Penis (tissue), 1 donor: ENCODE data around the genes TFR2 and EPHB4.

DNA sequence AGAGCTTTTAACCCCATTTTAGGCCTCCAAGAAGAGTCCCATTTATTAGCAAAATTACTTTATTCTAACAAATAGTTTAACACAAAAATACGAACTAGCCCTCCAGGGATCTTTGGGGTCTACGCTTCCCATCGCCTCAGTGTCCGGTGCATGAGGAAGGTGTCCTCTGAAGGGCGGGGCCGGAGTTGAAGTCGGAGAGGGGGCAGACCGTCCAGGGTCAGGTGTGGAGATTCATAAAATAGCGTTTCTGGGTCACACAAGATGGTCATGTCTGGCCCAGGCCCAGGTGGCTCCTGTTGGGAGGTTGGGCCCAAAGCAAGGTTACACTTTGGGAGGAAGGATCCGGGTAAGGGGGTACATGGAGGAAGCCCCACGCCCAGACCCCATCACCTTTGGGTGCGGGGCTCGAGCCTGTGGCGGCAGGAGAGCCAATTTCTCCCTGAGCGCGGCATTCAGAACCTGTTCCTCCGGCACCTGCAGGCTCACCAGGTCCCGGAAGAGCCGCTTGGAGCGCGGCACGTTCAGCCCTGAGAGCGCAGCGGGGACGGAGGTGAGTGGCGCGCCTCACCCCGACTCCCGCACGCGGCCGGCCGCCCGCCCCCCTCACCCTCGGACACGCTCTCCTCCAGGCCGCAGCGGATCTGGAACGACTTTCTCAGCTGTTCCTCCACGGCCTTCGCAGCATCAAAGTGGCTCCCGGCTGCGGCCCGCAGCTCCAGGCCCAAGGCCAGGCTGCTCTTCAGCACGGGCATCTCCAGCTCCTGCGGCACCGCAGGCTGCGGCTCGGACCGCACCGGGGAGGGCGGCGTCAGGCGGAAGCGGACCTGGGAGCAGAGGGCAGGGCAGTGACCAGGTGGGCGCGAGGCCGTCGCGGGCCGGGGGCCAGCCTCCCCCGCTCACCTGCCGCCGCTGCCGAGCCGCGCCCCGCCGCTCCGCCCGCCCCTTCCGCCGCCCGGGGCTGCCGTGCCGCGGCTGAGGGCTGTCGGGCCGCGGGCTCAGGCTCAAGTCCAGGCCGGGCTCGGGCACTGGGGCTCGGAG is 737 bp downstream of the PPP1R35 start:
- PRO-cap, result bidirectional peak, plus-strand start at position 530 of the sequence, minus-strand start at position 552 of the sequence; bidirectional peak, plus-strand start at position 942 of the sequence, minus-strand start at position 911 of the sequence

GRCh38 chr7:100470649-100471000 is 6.6 kb upstream of the SPACDR start:
- PRO-cap, result no peak

- PRO-cap, result no peak
These were observed 1.6 kb downstream of the TSC22D4 start for GRCh38 chr7:100477151-100478058.

DNA sequence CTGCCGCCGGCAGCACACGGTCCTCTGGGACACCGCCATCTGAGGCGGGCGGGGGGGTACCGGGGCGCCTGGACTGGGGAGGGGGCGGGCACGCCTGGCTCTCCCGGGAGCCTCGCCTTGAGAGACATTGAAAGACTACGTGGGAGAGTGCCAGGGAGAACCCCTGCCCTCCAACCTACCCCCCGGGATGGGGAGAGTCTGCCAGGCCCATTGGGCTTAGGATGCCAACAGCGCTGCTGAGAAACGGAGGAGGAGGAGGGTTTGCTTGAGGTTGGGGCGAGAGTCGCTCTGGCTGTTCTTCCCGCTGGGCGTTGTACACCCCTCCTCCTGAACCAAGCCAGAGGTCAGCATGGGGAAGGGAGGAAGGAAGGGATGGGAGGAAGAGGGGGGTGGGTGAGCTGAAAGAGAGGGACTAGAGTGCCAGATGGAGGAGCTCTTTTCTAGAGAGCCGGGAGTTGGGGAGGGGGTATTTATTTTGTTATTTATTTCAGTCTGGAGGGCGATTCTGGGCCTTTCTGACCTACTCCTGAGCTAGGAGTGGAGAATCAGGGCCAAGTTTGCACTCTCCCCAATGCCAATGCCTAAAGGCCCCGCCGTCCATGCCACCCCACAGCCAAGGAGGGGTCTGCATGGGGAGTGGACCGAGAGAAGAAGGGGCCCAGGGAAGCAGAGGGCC is 10.3 kb downstream of the NYAP1 start:
- PRO-cap, result no peak

- PRO-cap, result no peak
These were observed 8.9 kb downstream of the AGFG2 start for GRCh38 chr7:100547766-100548373.

DNA sequence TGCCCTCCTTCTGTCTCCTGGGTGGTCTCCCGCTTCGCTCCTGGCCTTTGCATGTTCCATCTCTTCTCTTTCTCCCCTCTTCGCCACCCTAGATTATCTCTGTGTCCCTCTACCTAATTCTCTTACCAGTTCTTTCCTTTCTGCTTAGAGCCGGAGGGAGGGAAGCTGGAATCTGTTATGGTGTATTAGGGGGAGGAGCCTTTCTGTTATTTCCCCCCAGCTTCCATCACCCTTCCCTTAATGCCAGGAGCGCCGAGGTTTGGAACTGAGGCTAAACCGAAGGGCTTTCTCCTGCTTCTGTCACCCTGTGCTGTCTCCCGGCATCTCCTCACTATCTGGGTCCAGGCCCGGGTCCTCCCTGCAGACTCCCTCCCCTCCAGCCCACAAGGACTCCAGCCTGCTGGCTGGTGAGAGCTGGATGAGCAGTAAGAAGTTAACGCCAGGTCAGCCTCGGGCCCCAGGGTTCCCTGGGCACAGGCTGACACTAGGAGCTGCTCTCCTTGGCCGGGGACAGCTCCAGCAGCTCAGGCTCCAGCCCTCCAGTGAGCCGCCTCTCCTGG is 6.9 kb downstream of the SAP25 start:
- PRO-cap, result no peak

DNA sequence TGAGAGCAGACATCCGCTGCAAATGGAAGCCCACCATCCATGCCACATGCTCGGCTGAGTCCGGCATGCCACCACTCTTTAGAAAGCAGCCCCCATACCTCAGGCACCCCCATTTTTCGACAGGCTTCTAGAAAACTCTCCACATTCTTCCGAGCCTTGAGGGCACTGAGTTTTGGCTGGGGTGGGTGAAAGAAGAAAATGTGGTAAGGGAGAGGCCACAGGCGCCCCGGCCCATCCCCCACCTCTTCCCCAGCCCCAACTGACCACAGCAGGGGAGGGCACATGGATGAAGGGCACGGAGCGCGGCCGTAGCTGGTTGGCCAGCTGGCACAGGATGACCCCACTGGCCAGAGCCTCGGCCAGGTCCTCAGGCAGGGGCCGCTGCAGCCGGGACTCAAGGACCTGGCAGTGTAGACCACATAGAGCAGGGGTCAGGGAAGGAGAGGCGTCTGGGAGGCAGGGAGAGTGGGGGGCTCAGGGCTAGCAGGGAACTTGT is 2.0 kb upstream of the SAP25 start:
- PRO-cap, result no peak

- PRO-cap, result no peak
These were observed 4.7 kb downstream of the LRCH4 start for GRCh38 chr7:100580946-100581829.

DNA sequence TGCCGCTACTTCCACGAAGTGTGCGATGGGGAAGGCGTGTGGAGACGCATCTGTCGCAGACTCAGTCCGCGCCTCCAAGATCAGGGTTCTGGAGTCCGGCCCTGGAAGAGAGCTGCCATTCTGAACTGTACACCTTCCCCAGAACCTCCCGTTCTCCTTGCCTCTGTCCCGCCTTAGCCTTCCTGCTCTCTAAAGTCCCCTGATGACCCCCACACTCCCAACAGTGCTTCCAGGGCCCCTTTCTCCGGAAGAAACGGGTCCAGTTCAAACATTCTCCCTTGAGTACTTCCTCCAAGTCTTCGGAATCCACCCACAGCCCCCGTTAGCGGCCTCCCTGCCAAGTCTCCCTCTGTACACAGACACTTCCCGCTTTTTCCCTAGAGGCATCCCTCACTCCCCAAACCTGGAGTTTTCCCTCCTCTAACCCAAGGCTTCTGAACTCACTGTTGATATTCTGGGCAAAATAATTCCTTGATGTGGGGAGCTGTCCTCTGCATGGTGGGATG is 4.2 kb downstream of the FBXO24 start:
- PRO-cap, result no peak

- PRO-cap, result no peak
These were observed at the start of gene TFR2 for GRCh38 chr7:100641457-100642432. Gene TFR2, minus strand, starts transcription at chr7:100641552.

- PRO-cap, result no peak
These were observed 300 bp downstream of the GNB2 start for GRCh38 chr7:100673952-100674127.

DNA sequence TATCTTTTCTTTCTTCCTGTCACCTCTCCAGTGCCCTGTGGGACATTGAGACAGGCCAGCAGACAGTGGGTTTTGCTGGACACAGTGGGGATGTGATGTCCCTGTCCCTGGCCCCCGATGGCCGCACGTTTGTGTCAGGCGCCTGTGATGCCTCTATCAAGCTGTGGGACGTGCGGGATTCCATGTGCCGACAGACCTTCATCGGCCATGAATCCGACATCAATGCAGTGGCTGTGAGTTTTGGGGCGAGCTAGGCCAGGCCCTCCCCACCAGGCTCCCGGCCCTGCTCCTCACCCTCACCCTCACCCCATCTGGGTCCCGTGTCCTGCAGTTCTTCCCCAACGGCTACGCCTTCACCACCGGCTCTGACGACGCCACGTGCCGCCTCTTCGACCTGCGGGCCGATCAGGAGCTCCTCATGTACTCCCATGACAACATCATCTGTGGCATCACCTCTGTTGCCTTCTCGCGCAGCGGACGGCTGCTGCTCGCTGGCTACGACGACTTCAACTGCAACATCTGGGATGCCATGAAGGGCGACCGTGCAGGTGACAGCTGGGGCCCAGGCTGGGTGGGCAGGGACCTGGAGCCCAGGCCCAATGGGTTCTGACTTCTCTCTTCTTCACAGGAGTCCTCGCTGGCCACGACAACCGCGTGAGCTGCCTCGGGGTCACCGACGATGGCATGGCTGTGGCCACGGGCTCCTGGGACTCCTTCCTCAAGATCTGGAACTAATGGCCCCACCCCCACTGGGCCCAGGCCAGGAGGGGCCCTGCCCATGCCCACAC is 4.7 kb downstream of the GNB2 start:
- PRO-cap, result no peak

DNA sequence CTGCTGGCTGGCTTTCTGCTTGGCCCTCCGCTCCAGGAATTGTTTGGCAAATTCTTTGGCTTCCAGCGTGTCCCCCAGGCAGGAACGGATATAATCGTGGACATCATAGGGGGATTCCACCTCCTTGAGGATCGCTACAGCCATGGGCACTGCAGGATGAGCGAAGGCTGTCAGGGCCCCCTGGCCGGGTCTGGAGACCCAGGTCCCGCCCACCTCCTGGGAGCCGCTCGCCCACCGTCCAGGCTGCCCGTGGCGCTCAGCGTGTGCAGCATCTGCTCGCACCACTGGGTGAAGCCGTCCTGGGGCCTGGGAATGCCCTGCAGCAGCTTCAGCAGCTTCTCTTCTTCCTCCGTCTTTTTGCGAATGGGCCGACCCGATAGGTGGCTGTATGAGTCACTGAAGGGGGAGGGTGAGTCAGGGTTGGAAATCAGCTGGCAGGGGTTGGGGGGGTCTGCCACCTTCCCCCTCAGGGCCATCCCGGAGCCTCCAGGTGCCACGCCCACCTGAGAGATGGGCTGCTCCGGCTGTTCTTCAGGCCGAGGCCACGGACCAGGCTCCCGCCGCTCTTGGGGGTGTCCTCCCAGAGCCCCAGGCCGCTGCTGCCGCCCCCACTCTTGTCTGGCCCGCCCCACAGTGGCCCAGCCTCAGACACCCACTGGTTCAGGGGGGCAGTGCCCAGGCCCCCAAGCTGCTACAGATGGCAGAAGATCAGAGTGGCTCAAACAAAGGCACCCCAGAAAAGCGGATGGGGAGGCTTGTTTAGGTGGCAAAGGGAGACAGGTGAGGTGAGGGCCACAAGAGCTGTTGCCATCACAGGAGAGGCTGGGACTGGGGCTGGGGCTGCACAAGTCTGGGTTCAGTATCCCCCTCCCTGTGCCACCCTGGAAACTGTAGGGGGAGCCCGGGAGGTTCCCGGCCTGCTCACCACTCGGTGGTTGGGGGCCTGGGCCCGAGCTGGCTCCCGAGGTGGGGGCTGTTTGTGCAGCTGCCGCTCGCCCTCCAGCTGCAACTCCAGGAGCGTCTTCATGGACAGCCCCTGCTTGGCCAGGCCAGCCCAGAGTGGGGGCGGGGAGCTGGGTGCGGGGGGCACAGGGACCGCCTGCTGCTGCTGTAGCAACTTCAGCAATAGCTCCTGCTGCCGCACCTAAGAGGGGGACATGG is 8.9 kb downstream of the GNB2 start:
- PRO-cap, result no peak

DNA sequence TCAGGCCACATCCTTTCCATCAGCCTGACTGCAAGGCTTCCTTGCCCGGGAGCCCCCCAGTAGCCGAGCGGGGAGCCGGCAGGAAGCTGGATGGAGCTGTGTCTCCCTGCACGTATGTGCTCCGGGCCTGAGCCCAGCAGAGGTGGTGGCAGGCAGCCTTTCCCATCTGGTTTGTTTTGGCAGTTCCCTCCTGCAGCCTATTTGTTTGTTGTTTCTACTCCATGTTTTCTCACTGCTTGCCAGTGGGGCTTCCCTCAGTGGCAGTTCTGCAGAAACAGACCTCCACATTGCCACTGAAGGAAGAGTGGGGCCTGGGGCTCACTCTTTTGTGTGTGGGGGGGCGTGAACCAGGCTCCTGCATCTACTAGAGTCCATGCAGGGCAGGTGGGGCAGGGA is 5.5 kb downstream of the POP7 start:
- PRO-cap, result no peak

DNA sequence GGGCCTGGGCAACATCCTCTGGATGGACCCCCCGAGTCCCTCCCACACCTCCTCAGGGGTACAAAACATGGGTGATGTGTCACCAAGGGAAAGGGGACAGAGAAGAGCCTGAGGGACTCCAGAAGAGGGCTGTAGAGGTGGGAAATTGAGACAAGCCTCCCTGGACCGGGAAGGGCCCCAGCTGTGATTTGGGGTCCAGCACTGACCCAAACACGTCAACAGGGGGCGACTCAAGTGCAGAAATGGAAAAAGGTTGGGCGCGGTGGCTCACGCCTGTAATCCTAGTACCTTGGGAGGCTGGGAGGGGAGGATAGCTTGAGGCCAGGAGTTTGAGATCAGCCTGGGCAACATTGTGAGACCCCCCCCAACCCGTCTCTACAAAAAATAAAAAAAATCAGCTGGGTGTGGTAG is 26.1 kb downstream of the EPHB4 start:
- PRO-cap, result no peak

GRCh38 chr7:100802582-100802960 is 24.8 kb downstream of the EPHB4 start:
- PRO-cap, result no peak

GRCh38 chr7:100822163-100823113 is 4.9 kb downstream of the EPHB4 start:
- PRO-cap, result no peak

- PRO-cap, result no peak
These were observed 3.6 kb downstream of the EPHB4 start for GRCh38 chr7:100823658-100824134.

GRCh38 chr7:100826624-100827332 is 545 bp downstream of the EPHB4 start:
- PRO-cap, result bidirectional peak, plus-strand start at chr7:100827227, minus-strand start at chr7:100827164

DNA sequence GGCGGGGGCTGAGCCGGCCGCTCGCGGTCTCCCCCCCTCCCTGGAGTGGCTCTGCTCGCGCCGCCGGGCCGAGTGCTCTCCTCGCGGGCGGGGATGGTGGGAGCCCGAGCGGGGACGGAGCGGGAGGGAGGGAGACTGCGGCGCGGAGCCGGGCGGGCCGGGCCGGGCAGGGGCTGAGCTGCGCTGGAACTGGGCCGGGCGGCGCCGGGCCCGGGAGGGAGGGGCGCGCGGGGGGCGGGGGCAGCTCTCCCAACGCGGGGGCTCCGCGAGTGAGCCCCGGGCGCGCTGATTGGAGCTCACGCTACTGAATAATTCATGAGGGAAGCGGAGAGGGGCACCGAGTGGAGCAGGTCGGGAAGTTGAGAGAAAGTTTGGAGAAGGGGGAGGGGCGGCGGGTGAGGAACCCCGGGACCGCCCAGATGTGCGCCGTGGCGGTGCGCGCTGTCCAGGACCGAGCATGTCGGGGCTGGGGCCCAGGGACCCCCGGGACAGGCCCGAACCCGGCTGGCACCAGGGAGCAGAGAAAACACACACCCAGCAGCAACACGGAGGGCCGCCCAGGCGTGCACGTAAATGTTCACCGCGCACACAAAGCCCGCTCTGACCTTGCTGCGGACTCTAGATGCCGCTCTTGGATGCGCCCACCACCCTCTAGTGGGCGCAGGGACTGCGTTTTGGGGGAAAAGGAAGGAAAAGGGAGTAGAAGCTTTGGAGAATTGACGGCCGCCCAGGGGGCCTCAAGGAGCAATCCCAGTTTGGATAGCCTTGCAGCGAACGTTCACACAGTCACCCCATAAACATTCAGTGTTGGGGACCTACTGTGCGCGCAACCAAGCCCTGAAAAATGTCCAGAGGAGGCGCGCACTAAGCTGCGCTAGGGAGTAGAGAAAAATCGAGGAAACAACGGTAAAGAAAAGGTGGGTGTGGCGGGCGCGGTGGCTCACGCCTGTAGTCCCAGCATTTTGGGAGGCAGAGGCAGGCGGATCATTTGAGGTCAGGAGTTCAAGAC is at the start of gene EPHB4:
Gene EPHB4 (minus strand): TSS at position 191 of the 1,009 bp plus-strand sequence.
- PRO-cap, result bidirectional peak, plus-strand start at position 362 of the sequence, minus-strand start at position 191 of the sequence